ENCODE measurements around a stretch of chr16.

DNA sequence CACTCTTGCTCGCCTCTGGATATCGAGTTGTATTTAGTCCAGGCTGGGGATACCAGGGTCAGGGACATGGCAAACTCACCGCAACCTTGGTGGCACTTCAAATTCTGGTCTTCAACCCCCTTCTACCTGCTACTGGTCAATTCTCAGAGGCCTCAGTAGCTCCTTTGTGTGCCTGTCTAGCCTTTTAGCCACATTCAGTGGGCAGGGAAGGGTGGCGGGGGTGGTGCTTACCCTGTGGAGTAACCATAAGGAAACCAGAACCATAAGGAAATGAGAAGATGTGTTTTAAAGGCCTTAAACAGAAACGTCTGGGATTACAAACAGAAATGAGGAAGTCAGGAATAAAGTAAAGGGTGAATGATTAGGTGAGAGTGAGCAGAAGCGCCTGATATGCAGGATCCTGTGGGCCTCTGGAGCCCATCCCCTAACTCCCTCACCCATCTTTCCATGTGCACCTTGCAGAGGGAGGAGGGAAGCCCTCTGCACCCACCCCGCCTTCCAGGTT is 20.2 kb downstream of the KIAA0513 start:
- PRO-cap = no peak

- PRO-cap = no peak
Observed at GRCh38 chr16:85082409-85083214, 29.7 kb downstream of the CIBAR2 start.

DNA sequence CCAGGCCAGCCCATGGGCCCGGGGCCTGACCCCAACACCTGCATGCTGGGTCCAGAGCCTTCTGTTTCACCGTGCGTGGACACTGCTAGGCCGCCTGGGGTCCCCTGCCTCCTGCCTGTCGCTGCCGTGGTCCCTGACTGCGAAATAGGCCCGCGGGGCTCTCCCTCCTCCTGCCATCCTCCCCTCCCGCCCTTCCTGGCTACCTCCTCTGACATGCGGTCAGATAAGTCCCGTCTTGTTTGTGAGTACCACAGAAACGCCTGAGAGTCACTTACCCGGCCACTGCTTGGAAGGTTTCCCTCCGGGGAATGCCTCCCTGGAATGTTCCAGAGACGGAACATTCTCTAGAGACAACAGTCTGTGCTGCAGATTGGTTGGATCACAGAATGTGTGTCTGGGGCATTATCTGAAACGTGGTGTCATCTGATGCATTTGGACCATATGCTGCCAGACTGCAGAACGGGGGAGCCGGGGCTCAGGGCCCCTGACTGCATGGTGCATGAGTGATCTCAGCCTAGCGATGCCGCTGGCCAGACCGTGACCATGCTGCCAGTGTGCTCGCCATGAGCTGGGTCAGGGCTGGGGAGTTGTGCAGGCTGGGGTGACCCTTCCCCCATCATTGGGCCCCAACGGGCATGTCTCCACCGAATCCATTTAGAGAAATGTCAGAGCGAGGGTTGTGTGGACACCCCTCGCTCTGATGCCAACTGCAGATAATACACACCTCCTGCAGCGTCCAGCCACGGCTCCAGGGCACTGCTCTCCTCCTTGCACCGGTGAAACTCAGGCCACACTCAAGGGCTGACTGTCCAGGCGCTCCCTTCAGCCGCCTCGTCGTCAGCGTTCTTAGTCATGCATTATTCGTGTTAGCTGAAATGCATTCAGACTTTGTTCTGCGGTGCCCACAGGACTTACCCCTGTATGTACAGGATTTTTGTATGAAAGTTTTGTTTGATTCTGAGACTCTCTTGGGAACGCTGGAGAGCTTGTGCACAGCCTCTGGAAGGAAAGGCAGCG is 22.5 kb downstream of the CIBAR2 start:
- PRO-cap = no peak

DNA sequence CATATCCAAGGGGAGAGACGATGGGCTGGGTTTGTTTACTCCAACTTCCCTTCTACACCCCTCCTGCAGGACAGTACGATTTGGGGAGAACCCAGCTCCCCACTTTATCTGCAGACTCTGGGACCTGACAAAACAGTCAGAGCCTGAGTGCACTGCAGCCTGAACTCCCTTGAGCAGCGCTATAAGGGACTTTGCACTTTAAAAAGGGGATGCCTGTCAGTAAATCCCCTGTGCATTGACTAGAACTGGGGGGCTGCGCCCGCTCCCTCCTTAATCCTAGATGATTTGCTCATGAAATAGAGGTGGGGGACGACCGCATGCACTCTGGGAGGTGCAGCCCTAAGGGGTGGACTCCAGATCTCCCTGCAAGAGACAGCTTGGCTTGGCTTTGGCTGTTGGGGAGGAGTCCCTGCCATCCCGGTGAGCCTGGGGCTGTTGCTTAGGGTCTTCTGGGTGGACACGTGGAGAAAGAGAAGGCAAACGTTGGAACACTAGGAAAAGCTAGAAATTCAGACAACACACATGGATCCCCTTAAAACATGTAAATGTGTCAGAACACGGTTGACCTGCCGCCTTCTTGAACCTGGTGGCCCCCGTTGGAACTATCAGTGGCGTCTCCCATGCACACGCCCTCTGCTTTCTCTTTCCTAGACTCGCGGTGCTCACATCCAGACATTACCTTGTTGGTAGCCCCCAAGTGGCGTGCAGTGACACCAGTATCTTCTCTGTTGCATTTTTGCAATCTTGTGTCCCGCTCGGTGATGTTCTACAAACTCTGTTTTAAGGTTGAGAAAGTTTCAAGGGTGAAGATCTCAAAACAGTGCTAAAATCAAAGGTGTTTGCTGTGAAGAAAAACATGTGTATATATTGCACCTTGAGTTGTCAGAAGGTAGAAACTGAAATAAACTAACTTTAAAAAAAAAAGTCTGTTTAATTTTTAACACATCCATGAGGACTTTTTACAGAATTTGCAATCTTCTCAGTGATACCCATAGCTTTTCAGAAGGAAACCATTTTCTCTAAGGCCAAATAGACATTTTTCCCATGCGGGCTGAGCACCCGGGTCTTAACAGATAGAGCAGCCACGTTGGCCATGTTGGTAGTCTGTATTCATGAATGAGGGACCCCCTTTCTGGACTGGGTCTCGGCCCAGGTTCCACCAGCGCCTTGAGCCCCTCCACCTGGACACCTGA is 18.6 kb downstream of the CIBAR2 start:
- PRO-cap = no peak

GRCh38 chr16:85126616-85127346 is 14.5 kb upstream of the CIBAR2 start:
- PRO-cap = unidirectional peak, minus-strand start at chr16:85126999

DNA sequence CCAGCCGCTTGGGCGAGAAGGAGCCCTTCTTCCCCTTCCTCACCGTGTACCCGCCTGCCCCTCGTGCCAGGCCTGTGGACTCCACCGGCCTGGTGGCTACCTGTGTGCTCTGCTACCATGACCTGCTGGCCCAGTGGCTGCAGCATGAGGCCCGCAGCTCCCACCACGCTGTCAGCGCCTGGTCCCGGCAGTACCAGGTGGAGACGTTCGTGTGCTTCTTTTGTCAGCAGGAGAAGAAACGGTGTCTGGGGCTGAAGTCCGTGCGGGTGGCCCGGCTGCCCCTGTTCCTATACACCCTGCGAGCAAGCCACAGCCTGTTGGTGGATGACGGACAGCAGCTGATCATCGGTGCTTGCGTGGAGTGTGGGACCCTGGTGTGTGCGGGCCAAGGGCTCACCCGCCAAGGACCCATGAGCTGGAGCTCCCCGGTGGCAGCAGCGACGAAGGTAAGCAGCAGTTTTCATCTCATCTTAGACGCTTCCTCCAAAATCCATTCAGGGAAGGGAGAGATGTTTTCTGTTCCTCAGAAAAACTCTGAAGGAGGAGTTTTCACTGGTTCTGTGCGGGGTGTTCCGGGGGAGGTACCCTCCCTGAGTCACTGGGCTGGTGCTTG is 59.2 kb upstream of the CIBAR2 start:
- PRO-cap = no peak

DNA sequence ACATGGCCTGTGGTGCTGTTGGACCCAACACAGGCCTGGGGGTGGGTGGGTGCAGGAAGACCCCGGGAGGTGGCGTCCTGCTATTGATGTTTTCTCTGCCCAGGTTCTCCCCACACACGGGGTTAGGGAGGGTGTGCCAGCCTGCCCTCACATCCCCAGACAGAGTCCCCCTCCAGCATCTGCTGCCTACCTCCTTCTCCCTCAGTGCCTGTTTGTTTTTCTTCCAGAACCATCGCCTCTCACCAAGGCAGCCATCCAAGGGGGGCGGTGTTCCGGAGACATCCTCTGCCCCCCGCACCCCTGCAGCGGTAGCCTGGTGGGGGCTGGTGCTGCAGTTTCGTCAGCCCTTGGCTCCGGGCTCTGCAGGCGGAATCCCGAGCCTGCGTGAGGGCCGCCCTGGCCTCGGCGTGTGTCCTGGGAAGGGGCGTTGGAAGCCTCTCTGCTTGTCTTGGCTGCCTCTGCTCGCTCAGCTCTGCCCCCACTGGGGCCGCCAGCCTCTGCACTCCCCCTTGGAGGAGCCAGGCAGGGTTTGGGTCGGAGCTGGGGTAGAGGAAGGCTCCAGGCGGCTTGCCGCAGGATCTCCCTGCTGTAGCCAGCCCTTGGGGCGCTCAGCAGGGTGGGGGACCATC is 125.9 kb upstream of the CIBAR2 start:
- PRO-cap = no peak

- PRO-cap = unidirectional peak, plus-strand start at chr16:85291545
Observed at GRCh38 chr16:85291162-85292164, 179.2 kb upstream of the CIBAR2 start.

- PRO-cap = no peak
Observed at GRCh38 chr16:85353763-85354301, 241.6 kb upstream of the CIBAR2 start.

DNA sequence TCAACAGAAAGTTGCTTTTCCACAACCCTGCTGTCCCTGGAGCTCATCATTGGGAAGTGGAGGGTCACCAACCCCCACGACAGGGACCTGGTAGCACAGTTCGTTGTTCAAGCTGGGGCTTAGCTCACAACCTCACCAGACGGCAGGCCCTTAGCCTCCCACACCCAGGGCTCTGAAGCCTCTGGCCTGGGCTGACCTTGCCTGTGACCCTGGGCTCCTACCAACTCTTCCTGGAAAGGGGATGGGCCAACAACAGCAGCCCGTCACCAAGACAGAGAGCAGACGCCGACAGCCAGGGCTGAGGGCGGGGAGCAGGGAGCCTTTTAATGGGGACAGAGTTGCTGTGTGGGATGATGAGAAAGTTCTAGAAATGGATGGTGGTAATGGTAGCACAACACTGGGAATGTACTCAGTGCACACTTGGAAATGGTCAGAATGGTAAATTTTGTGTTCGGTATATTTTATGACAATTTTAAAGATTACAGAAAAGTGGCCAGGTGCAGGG is 243.0 kb upstream of the CIBAR2 start:
- PRO-cap = no peak

GRCh38 chr16:85387233-85387530 is 225.9 kb upstream of the GSE1 start:
- PRO-cap = no peak

DNA sequence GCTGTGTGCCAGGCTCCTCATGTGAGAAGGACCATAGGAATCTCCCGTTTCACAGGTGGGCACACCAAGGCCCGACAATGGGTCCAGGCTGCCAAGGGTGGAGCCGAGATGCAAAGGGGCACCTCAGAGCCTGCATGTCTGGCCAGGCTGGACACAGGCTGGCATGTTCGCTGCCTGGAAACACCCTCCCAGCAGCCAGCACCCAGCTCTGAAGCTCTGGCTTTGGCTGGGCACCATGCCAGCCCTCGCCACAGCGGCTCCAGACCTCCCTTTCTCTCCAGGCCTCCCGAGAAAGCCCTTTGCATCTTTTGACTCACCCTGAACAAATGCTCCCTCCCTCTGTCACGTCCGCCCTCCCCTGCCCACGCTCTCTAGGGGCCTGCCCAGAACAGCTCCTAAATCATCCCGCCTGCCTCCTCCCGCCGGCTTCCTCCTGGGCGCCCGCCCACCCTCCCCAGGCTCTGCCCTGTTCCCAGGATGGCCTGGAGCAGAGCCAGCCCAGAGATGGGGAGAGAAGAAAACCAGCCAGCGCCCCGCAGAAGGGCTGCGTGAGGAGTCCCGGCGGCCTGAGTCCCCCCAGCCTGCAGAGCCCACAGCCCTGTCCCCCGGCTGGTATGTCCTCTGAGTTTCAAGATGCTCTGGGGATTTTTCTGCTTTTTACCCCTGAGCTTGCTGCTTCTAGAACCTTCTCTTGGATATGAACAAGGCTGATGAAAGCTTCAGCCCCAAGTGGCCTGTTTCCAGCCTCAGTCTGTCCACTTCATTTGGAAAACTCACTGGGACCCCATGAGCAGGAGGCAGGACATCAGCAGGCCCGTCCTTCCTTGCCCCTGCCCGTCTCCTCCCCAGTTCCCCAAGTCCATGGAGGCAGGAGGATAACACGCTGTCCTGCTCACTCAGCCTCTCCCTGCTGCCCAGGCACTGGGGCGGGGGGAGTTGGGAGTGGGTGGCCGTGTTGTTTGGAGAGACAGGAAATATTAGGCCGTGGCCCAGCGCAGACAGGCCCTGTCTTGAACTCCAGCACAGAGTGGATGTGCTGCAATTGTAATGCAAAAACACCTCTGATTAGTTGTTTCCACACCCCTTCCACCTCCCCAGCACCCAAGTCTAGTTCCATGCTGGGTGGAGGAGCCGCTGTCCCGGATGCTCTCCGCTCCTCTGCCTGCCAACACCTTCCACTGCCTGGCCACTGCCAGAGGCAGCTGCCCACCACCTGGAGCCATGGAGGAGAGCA is 217.3 kb upstream of the GSE1 start:
- PRO-cap = unidirectional peak, minus-strand start at position 281 of the sequence

- PRO-cap = no peak
Observed at GRCh38 chr16:85396591-85396928, 216.6 kb upstream of the GSE1 start.

DNA sequence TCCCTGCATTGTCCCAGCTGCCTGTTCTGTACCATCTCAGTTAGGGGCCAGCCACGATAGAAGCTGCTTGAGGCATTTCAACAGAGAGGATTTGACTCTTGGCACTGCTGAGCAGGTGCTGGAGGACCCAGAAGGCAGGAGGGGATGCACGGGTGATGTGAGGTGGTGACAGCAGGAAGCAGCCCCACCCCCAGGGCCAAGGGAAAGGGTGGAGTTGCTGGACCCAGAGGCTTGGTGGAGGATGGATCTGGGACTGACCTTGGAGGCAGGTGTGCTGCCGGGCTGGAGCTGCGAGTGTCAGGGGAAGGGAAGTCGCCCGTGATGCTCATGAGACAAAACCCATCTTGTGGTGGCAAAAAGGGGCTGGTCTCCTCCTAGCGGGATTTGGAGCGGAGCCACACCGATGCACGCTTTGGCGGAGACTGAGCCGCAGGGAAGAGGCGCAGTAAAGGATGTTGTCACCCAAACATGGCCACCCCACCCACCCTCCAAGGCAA is 187.9 kb upstream of the GSE1 start:
- PRO-cap = no peak

DNA sequence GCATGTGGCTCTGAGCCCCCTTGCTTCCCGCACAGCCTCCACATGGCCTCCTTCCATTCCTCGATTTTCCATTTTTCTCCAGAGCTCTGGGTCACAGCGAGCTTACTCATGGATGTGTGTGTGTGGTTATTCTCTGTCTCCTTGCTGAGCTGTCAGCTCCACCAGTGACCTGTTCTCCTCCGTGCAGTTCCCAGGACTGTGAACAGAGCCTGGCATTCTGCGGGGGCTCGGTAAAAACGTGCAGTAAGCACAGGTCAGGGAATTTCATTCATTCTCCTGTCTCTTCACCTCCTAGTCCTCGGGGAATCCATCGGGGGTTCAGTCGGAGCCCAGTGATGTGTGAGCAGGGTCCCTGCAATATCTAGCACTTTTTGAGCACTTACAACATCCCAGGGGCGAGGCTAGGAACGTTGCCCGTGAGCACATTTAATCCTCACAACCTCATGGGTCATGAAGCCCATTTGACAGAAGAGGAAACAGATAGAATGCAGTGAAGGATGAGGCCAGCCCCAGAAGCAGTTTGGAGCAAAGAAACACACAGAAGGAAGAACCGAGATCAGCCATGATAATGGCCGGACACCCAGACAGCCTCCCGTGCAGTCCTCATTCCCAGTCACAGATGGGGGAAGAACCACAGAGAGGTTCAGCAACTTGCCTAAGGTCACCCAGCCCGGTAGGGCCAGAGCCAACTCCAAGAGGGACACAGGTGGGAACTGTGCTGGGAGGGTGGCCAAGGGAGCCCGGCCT is 183.2 kb upstream of the GSE1 start:
- PRO-cap = no peak

DNA sequence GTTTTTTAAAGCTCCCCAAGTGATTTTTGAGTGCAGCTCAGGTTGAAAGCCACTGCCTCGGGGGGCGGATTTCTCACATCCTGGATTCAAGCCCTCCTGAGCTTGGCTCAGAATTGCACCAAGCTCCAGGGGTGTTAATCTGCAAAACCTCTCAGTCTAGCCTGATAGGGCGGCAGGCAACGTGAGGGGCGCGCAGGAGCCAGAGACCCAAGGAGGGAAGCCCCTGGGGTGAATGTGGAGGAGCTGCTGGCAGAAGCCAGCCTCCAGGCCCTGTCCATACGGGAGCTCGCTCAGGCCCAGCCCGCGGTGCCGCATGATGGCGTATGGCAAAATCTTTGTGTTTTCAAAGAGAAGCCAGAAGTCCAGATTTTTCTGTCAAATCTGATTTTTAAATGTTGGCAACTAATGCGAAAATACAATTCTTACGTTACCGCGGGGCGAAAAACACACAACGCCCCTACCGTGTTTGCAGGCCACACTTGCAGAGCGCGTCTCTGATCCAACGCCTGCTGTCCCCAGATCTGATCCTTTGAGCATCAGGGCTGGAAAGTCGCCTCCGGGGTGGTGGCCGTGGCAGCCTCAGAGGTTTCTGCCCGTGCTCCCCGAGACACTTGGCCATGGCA is 182.0 kb upstream of the GSE1 start:
- PRO-cap = no peak

- PRO-cap = no peak
Observed at GRCh38 chr16:85531293-85532085, 81.6 kb upstream of the GSE1 start.

GRCh38 chr16:85564242-85565106 is 48.6 kb upstream of the GSE1 start:
- PRO-cap = no peak

- PRO-cap = no peak
Observed at GRCh38 chr16:85571449-85572079, 41.6 kb upstream of the GSE1 start.

DNA sequence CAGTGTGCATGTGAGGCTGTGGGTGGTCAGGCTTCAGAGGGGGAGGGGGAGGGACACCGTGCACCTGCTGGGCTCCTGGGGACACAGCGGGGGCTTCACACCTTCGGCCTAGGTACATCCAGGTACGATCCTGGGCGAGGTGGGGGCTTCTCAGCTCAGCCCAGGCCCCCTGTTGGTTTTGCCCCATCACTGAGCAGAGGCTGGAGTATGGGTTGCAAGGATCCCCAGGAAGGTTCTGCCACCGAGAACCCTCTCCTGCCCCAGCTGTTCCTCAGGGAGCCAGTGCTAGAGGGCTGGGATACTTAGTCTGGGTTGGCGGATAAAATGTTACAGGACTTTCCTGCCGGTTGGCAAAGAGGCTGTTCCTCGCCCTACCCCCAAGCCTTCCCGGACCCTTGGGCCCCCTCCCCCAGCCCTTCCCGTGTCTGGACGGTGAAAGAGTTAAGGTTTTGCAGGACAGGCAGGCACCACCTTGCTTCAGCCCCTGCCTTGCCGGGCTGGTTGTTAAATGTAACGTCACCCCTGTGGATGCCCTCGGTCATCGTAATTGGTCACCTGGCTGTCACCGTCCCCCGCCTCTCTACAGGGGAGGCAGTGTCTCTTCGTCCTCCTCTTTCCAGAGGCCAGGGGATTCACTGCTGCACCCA is 25.6 kb upstream of the GSE1 start:
- PRO-cap = no peak